Brain (tissue), 1 donor: ENCODE measurements around a stretch of chr2.

GRCh38 chr2:176164593-176165764 lies 7.9 kb downstream of the HOXD3 start:
- RRBS, result 10% methylated on average over 18 of the region's 76 CpGs

DNA sequence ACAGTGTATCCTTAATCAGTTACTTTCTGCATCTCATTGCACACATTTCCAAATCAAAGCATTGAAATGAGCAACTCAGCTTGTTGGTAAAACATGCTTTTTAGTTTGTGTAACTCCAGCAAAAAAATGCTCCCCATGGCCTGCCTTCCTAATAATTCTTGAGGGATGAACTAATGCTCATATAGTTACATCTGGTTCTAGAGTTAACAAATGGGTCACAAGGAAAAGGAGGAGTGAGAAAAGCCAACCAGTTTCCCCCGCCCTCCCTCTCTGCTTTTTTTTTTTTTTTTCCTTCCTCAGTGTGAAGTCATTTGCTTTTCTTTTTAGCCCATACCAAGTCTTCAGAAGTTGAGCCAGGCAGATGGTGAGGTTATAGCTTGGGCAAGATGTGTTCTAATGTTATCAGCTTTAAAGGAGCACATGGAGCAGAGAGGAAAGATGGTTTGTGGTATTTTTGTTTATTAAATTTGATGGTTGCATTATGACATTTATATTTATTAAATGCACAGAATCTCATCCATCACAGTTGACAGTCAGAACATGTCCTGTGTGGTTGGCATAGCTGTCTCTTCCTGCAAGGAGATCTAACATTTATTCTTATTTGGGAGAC lies 231.8 kb downstream of the MTX2 start:
- RRBS, result no CpG with 5 or more reads among the region's 1 CpG

- RRBS, result no CpG with 5 or more reads among the region's 9 CpGs
These were observed 384.6 kb downstream of the MTX2 start for GRCh38 chr2:176653761-176654345.

DNA sequence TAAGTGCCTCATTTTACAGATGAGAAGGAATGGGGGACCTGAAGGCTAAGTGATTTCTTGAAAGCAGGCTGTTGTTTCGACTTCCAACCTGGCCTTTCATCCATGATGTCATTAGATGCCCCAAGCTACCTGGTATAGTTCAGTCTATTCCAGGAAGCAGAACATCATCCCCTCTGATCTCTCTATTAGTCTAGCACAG lies 386.3 kb upstream of the HNRNPA3 start:
- RRBS, result no CpG with 5 or more reads among the region's 1 CpG

- RRBS, result no CpG with 5 or more reads among the region's 6 CpGs
These were observed 7.5 kb downstream of the NFE2L2 start for GRCh38 chr2:177256715-177257664.

- RRBS, result no CpG with 5 or more reads among the region's 7 CpGs
These were observed 803 bp downstream of the AGPS start for GRCh38 chr2:177393342-177393809.

DNA sequence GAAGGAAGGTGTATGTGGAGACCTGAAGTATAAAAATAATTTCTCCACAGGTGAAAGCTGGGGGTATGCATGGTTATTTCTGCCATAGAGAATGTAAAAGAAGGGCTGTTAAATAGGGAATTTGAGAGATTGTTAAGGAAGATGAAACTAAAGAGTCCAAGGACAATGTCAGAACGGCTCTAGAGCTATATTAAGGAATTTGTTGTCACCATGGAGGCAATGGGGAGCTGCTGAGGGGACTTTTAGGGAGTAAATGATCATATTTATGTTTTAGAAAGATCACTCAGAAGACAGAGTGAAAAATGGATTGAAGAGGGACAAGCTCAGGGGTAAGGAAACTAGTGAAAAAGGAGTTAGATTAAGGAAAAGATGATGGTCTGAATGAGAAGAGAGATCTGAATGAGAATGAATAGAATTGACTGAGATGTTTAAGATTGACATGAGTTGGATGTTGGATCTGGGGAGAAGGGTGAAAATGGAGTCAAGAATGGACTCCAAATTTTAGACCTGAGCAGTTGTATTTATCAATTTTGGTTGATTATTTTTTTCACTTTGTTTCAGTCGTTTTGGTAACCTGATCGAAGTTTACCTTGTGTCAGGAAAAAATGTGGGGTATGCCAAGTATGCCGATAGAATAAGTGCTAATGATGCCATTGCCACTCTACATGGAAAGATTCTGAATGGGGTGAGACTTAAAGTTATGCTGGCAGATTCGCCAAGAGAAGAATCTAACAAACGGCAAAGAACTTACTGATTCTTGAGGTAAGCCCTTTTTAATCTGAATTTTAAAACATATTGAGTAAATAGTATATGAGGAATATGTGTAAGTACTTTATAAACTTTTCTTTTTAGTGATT lies 13.4 kb downstream of the RBM45 start:
- RRBS, result no CpG with 5 or more reads among the region's 6 CpGs

DNA sequence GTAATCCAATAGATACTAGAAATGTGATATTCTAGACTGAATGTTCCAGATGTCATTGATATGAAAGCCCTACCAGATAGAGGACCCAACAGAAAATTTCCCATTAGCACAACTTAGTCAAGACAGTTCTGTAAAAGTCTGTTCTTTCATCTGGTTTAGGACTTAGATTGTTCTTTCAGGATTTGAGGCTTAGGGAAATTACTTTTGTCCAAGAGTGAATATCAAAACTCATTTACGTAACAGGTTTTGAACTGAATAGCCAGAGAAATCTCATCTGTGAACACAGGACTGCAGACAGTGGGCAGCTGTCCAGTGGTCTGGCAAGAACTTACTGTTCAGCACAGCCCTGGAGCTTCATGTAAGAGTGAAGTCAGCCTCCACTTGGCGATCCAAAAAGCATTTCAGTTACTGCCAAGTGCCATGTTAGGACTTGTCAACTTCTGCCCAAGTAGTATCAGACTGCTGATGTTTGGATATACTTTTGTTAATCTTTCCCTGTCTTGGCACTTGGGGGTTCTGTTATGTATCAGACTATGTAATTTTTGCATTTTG lies 77.6 kb downstream of the OSBPL6 start:
- RRBS, result no CpG with 5 or more reads among the region's 2 CpGs

- RRBS, result 1% methylated on average over 24 of the region's 49 CpGs
These were observed 728 bp downstream of the PRKRA start for GRCh38 chr2:178450058-178450836.

- RRBS, result no CpG with 5 or more reads among the region's 28 CpGs
These were observed 593 bp upstream of the FKBP7 start for GRCh38 chr2:178478773-178479612.

GRCh38 chr2:178531172-178532066 lies 51.2 kb downstream of the PLEKHA3 start:
- RRBS, result no CpG with 5 or more reads among the region's 26 CpGs

- RRBS, result no CpG with 5 or more reads among the region's 13 CpGs
These were observed 52.3 kb downstream of the PLEKHA3 start for GRCh38 chr2:178532513-178532916.

GRCh38 chr2:178568979-178569589 lies 88.8 kb downstream of the PLEKHA3 start:
- RRBS, result no CpG with 5 or more reads among the region's 7 CpGs

- RRBS, result no CpG with 5 or more reads among the region's 6 CpGs
These were observed 92.0 kb downstream of the PLEKHA3 start for GRCh38 chr2:178572231-178572709.

DNA sequence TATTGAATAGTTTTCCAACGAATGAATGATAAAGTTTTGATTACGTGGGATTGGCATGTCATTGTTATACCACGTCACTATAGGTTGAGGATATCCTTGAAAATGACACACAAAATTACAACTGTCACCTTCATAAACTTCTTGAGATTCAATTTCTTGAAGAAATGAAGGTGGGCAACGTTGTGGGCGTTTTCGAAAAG lies 56.9 kb downstream of the TTN start:
- RRBS, result no CpG with 5 or more reads among the region's 6 CpGs

- RRBS, result no CpG with 5 or more reads among the region's 2 CpGs
These were observed 3.2 kb downstream of the TTN start for GRCh38 chr2:178804082-178804324.

GRCh38 chr2:179123658-179123975 lies 73.7 kb upstream of the CCDC141 start:
- RRBS, result no CpG with 5 or more reads among the region's 3 CpGs

DNA sequence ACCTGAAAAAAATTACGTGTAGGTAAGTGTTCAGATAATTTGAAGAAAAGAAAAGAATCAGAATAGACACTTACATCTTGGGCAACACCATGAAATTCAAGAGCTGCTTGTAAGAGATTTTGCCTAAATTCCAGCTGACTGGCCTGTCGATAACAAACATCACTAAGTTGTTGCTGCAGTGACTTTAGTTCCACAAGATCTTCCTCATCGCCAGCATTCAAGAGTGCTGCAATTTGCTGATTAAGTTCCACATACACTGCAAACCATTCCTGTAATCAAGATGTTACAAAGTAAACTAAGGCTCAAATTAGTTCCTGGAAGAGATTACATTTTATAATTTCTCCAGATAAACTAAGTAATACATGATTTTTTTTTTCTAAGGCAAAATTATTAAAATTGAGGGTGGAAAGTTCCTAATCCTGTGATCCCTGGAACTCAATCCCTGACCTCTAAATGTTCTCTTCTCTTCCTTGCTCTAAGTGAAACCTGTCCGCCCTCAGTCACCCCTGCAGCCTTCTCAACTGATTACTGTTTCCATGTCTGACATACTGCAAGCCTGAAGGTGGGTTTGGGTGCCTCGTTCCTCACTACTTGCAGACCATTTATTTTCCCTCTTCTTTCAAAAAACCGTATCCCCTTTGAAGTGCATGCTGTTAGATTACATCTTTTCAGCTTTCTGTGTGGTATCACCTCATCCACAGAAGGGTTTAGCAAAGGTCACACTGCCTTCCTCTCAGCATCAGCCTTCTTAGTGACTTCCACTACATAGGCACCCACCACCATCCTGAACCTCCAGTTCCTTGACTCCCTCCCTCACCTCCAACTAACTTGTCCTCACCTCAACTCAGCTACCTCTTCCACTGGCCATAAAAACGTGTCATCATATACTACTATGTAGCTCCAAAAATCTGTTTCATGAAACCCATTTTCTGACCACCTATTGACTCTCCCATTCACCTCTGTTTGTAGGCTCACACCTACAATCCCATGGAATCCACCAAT lies 74.7 kb upstream of the CCDC141 start:
- RRBS, result no CpG with 5 or more reads among the region's 7 CpGs

DNA sequence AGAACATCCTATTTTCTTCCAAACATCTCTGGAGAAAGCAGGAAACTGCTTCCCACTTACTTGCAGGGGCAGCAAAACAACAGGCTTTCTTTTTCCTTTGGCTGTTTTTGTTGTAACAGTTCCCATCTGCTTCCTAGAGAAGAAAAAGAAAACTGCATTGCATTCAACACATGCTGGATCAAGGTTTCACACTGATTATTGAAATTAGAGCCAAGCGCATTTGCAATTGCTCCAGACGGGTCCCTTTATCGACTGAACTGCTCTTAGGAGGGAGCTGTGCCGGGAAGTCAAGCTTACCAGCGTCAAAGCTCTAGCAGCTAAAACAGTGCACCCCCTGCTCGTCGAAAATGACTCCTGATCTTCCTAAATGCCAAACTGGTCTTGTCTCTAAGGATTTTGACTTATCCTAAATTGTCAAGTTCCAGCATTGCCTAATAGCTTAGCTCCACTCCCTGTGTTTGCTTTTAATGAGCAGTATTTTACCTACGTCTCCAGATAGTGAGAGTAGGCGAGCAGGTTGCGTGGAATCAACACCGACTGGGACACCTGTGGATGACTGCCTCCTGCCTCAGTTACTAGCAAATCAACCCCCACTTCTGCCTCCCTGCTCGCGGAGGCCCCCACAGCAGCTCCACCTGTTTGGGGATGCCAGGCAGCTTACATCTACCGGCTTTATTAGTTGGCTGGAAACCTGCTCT lies 164.1 kb upstream of the SESTD1 start:
- RRBS, result no CpG with 5 or more reads among the region's 14 CpGs